ENCODE measurements around a stretch of chr11.

DNA sequence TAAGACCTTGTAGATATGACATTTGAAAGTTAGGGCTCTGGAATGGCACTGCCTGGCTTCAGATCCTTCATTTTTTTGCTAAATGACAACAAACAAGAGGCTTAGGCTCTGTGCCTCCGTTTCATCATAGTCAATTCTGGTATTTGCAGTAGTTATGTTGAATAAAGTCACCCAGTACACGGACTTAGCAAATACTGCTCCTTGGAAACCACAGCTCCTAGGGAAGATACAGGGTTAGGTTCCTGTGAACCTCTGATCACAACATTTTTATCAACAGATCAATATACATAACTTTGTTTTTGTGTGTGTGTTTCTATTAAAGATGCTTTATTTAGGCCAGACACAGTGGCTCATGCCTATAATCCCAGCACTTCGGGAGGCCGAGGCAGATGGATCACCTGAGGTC is 3.0 kb upstream of the C11orf24 start:
- PRO-cap = no peak
- RAMPAGE, long total RNA, 4 experiments = no peak in any of the 4 experiments

- PRO-cap = unidirectional peak, minus-strand start at chr11:68314328
- RAMPAGE, long total RNA, 4 experiments = no peak in any of the 4 experiments
These were observed 1.7 kb downstream of the LRP5 start for GRCh38 chr11:68314233-68314423.

GRCh38 chr11:68343610-68344477 is 31.5 kb downstream of the LRP5 start:
- PRO-cap = no peak
- RAMPAGE, long total RNA, 4 experiments = no peak in any of the 4 experiments

DNA sequence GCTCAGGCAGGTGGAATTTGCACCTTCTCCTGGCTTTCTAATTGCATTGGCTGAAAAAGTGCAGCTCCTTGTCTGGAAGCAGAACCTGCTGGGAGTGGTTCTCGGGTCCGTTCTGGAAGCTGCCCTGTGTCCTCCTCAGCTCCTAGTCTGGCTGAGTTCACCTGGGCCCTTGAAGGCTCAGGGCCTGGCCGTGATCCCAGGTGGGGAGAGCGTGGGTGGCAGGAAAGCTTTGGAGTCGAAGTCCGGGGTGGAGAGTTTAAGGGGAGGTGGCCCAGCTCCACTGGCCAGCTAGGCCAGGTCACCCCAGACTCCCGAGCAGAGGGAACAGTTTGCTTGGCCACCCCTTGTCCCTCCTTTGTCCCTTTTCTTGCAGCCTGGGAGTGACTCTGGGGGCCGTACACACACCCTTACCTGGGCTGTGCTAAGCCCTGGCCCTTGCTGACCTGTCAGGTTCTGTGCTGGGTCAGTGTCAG is 37.1 kb downstream of the LRP5 start:
- PRO-cap = no peak
- RAMPAGE, long total RNA, 4 experiments = no peak in any of the 4 experiments

DNA sequence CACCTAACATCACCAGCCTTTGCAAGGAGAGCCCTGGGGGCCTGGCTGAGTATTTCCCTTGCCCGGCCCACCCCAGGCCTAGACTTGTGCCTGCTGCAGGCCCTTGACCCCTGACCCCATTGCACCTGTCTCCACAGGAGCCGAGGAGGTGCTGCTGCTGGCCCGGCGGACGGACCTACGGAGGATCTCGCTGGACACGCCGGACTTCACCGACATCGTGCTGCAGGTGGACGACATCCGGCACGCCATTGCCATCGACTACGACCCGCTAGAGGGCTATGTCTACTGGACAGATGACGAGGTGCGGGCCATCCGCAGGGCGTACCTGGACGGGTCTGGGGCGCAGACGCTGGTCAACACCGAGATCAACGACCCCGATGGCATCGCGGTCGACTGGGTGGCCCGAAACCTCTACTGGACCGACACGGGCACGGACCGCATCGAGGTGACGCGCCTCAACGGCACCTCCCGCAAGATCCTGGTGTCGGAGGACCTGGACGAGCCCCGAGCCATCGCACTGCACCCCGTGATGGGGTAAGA is 73.9 kb downstream of the LRP5 start:
- PRO-cap = no peak
- RAMPAGE, long total RNA, 4 experiments = no peak in any of the 4 experiments

GRCh38 chr11:68388399-68389479 is 71.8 kb upstream of the PPP6R3 start:
- PRO-cap = no peak
- RAMPAGE, long total RNA, 4 experiments = no peak in any of the 4 experiments

DNA sequence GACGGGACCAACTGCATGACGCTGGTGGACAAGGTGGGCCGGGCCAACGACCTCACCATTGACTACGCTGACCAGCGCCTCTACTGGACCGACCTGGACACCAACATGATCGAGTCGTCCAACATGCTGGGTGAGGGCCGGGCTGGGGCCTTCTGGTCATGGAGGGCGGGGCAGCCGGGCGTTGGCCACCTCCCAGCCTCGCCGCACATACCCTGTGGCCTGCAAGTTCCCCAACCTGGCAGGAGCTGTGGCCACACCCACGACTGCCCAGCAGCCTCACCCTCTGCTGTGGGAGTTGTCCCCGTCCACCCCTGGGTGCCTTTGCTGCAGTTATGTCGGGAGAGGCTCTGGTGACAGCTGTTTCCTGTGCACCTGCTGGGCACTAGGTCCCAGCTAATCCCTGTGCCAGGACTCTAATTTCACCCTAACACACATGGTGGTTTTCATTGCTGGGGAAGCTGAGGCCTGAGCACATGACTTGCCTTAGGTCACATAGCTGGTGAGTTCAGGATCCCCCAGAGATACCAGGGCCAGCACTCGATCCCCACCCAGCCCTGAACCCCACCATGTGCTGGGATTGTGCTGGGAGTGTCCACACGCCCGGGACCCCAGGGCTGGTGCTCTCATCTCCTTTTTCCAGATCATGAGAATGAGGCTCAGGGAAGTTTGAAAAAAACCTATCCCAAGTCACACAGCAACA is 48.9 kb upstream of the PPP6R3 start:
- PRO-cap = no peak
- RAMPAGE, long total RNA, 4 experiments = no peak in any of the 4 experiments

DNA sequence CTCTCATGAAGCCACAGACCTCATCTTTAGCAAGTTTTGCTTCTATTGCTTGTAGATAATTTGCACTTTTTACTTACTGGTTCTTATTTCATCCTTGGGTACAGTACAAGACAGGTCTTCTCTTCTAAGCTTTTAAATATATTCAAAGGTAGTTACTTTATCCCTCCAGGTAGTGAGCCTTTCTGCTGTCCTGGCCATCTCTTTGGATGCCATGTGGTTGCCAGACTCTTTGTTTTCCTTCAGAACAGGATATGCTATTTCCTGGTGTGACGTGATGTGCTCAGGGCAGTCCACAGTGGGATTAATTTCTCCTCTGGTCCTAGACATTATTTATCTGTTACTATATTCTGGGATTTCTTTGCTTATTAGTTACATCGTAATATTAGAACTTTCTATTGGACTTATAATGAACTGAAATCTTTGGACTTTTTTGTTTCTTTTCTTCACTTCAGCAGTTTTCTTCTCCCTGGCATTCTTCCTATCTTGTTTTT is 63.7 kb downstream of the PPP6R3 start:
- PRO-cap = no peak
- RAMPAGE, long total RNA, 4 experiments = no peak in any of the 4 experiments

- PRO-cap = no peak
- RAMPAGE, long total RNA, 4 experiments = start-site peak on the minus strand in 1 of 4 experiments, at chr11:68773239-68773396 at its widest, 7 reads per replicate
These were observed 21.6 kb upstream of the TESMIN start for GRCh38 chr11:68772807-68773447.

DNA sequence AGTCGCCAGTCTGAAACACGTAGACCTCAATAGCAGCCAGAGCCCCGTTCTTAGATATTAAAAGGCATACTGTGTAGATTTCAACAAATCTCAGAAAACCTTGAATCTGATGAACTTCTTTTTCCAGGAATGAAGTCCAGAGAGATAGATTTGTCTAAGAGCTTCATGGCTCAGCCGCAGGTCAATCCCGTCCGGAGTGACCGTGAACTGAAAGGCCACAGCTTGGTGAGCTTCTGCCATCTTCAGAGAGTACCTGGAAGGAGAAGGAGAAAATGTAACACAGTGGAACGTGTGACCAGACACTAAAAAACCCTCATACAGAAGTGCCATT is 26.5 kb downstream of the CPT1A start:
- PRO-cap = no peak
- RAMPAGE, long total RNA, 4 experiments = no peak in any of the 4 experiments

GRCh38 chr11:68843637-68844501 is 2.2 kb upstream of the CPT1A start:
- PRO-cap = no peak
- RAMPAGE, long total RNA, 4 experiments = no peak in any of the 4 experiments

DNA sequence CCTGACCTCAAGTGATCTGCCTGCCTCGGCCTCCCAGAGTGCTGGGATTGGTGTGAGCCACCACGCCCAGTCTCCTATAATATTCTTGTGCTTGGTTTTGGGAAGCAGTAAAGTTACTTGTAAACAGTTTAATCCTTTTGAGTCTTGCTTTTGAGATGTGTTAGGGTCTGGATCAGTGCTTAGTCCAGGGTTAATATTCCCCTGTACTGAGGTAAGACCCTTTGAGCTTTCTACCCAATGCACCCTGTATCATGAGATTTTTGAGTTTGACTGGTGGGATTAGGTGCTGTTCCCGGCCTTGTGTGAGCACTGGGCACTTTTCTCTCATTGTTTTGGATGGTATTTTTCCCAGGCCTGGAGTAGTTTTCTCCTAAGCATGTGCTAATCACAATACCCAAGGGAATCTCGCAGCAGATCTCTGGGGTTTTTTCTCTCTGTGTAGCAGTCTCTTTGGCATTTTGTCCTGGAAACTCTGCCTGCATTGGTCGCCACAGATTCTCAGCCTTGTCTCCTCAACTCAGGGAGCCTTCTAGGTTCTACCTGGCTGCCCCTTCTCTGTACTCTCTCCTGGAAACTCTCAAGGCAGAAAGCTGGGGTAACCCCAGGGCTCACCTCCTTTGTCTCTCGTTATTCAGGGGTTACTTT is 19.9 kb downstream of the IGHMBP2 start:
- PRO-cap = no peak
- RAMPAGE, long total RNA, 4 experiments = no peak in any of the 4 experiments

- PRO-cap = bidirectional peak, plus-strand start at chr11:69008222, minus-strand start at chr11:69008152
- RAMPAGE, long total RNA, 4 experiments = no peak in any of the 4 experiments
These were observed 4.9 kb downstream of the MRGPRF start for GRCh38 chr11:69008053-69008599.

- PRO-cap = no peak
- RAMPAGE, long total RNA, 4 experiments = no peak in any of the 4 experiments
These were observed 40.8 kb upstream of the SMIM38 start for GRCh38 chr11:69114733-69115449.

GRCh38 chr11:69122642-69123509 is 32.9 kb upstream of the SMIM38 start:
- PRO-cap = bidirectional peak, plus-strand start at chr11:69123041, minus-strand start at chr11:69122879
- RAMPAGE, long total RNA, 4 experiments = no peak in any of the 4 experiments

GRCh38 chr11:69409863-69410216 is 115.9 kb downstream of the MYEOV start:
- PRO-cap = no peak
- RAMPAGE, long total RNA, 4 experiments = no peak in any of the 4 experiments

GRCh38 chr11:69420407-69420917 is 126.5 kb downstream of the MYEOV start:
- PRO-cap = no peak
- RAMPAGE, long total RNA, 4 experiments = no peak in any of the 4 experiments

DNA sequence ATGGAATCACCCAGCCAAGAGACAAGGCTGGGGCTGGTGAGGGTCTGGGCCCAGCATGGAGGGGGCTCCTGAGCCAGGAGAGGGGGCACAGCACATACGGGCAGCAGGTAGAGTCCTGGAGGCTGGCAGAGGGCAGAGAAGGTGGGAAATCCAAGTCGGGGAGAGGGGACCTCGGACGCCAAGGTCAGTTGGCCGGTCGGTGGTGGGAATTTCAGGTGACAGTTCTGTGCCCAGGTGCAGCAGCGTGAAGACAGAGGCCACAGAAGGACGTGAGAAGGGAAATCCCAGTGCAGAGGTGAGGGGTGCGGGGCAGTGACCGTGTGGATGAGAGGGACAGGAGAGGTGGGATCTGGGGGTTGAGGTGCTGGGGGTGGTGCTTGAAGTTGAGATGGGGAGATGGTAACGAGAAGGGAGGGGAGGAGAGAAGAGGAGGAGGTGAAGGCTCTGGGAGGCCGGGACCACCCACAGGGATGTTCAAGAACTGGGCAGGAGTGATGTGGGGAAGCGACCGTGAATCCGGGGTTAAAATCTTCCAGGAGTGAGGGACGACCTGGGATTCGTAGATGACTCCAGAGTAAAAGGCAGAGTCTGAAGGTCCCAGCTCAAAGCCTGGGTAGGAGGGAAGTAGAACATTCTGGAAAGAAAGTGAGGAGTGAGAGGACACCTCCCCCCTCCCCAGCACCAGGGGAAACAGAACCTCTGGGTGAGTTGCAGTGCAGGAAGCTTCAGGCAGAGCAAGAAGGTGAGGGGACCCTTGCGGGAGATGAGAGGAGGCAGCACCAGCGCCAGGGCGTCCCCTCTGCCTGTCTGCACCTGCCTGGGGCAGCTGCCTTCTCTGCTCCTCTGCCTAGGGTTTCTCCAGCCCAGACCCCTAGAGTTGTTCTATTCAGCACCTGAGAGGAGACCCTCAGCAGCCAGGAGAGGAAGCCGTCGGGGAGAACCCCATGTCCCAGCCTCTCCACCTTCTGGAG is 110.0 kb upstream of the CCND1 start:
- PRO-cap = no peak
- RAMPAGE, long total RNA, 4 experiments = no peak in any of the 4 experiments

DNA sequence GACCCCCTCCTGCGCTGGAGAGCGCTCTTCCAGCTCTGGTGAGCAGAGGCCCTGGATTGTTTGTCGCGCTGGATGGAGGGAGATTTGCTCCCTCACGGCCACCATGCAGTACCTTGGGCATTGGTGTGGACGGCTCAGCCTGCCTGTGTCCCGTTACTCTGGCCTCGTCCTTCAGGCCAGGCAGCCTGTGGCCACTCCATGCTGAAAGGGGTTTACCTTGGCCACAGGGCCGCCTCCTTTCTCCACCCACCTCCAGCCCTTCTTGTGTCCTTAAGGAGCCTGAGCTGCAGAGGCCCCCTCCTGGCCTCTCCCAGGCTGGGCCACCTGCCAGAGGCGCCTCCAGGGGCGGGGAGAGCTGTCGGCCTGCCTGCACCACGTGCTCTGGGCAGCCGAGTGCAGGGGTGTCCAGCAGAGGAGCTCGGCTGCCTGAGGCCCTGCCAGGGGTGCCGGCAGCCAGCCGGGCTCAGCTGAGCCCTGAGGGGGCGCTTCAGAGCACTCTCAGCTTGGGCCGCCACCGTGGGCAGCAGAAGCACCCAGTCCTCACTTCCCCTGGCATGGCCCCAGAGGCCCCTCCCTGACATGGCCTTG is 3.2 kb downstream of the CCND1 start:
- PRO-cap = bidirectional peak, plus-strand start at position 495 of the sequence, minus-strand start at position 264 of the sequence
- RAMPAGE, long total RNA, 4 experiments = no peak in any of the 4 experiments

DNA sequence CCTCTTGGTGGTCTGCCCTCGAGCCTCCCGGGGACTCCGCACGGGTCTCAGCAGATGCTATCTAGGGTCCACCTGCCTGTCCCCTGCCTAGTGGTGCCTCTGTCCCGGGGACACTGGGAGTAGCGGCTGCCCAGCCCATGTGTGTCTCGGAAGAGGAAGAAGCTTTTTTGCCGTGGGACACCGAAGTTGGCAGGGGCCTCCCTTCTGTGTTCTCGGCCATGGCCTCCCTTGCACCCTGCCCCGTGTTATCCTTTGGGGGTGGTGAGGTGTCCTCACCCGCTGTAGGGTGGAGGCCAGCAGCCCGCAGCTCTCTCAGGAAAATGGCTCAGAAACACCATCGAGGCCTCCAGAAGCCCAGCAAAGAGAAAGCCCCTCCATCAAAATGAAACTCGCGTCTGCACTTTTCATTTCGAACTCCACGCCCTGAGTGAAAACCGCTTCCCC is 7.9 kb downstream of the CCND1 start:
- PRO-cap = no peak
- RAMPAGE, long total RNA, 4 experiments = no peak in any of the 4 experiments

All from gastroesophageal sphincter (tissue), 4 donors.